Mucosa of descending colon (tissue), 1 donor: ENCODE data around the genes CEP290, KERA and LUM.

- PRO-cap = no peak
These were observed 61.3 kb downstream of the MYF5 start for GRCh38 chr12:80777623-80778763.

- PRO-cap = no peak
These were observed 2.6 kb downstream of the ACSS3 start for GRCh38 chr12:81080374-81080966.

- PRO-cap = no peak
These were observed 1.2 kb downstream of the TMTC2 start for GRCh38 chr12:82687977-82688156.

- PRO-cap = no peak
These were observed 127.4 kb downstream of the TMTC2 start for GRCh38 chr12:82813908-82814641.

DNA sequence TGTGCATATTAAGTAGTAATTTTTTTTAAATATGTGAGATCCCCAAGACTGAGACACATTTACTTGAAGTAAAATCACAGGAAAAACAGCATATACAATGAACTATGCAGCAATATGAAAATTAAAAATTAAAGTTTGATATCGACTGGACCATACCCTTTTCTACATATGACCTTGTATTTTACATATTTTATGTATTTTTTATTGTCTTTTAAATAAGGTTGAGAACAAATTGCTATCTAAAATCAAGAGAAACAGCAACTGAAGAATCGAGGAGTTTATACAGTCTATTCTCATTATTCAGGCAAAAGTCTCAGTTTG lies 49.9 kb downstream of the TSPAN19 start:
- PRO-cap = no peak

DNA sequence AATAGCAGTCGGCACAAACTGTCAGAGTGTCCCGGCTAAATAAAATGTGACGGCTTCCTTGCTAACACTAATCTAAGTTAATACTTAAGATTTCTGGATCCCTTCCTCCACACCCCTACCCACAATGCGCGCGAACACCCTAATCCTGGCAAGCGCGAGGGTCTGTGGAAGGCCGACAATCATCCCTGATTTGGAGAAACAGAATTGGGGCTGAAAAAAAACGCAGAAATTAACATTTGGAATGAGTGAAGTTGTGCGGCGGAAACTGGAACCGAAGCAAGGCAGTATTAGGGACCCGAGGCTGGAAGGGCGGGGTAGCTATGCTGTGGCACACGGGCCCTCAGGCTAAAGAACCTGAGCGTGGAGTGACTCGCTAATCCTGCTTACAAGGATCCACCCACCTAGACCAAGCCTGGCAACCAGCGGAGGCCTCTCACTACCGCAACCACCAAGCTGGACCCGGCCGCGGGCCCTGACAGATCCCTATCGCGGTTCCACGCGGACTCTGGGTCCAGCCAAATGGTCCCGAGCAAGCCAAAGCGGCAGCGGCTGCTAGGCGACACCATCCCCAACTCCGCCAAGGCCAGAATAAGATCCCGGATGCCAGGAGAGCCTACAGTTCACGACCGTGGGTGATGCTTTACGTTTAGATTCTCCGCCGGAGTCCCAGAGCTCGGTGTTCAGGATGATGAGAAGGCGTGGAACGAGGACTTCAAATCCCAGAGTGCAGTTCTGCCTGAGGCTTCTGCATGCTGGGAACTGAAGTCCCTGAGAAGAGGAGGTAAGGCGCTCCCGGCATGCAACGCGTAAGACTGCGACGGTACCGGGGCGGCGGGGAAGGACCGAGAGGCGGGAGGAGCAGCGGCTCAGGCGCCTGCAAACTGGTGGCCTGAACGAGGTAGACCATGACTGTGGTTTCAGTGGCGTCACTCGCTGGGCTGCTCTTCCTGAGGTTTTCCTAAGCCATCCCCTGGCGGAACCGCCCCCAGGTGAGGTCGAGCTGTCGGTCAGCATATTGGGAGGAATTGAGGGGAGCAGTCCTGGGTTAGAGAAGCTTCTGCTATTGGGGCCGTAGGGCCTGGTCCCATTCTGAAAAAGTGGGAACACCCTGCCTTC lies at the start of gene CEP290:
Gene CEP290, minus strand, starts transcription at position 590 of the 1,116 bp plus-strand sequence.
- PRO-cap = bidirectional peak, plus-strand start at position 809 of the sequence, minus-strand start at position 590 of the sequence

DNA sequence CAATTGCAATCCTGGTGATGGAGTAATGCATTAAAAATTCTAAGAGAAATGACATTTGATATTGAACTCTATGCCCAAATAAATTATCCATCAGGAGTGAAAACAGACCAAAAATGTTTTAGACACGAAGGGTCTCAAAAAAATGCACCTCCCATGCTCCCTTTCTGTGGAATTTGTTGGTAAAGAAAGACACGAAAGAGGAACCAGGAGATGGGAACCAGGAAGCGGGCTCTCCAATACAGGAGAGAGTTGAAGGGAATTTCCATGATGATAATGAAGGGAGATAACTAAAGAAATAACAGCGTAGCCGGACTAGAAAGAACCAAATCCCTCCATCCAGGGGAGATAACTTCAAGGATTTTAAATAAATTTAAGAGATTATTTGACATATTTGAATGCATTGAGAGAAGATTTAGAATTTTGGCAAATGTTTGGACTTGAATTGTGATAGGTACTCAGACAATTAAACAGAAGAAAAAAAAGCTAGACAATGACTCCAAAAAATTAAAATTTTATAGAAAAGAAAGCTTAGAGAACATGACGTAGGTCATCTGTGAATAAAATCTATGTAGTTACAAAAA lies 182.9 kb downstream of the DUSP6 start:
- PRO-cap = no peak

- PRO-cap = unidirectional peak, plus-strand start at chr12:89368537
These were observed 16.1 kb upstream of the DUSP6 start for GRCh38 chr12:89368455-89368807.

GRCh38 chr12:89373999-89374623 lies 21.8 kb upstream of the DUSP6 start:
- PRO-cap = no peak

DNA sequence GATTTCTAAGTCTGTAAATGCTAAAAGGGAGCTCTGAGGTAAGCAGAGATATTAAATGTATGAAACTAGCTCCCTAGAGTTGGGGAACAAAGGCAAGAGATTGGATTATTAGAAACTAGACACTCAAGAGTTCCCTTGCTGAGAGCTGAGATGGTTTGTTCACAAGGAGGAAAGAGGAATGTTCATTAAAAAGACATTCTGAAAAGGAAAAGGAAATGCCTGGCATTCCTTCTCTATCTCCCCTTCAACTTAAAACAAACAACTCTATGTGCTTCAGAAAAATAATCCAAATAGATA lies 73.7 kb downstream of the GALNT4 start:
- PRO-cap = no peak

- PRO-cap = no peak
These were observed 78.1 kb downstream of the ATP2B1 start for GRCh38 chr12:89630470-89630923.

- PRO-cap = no peak
These were observed 53.0 kb downstream of the ATP2B1 start for GRCh38 chr12:89655371-89656223.

DNA sequence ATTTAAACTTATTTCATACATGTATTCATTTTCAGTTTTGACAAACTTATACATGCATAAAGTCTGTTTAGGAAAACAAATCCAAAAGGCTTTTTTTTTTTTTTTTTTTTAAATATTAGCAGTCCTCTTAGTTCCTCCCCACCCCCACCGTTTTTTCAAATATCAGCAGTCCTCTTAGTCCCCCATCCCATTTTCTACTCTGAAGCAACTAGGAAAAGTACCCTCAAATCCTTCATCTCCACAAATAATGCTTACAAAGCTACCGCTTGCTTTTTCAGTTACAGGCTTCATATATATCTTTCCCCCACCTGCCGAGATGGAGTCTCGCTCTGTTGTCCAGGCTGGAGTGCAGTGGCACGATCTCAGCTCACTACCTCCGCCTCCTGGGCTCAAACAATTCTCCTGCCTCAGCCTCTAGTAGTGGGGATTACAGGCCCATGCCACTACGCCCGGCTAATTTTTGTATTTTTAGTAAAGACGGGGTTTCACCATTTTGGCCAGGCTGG lies 11.0 kb downstream of the ATP2B1 start:
- PRO-cap = no peak

DNA sequence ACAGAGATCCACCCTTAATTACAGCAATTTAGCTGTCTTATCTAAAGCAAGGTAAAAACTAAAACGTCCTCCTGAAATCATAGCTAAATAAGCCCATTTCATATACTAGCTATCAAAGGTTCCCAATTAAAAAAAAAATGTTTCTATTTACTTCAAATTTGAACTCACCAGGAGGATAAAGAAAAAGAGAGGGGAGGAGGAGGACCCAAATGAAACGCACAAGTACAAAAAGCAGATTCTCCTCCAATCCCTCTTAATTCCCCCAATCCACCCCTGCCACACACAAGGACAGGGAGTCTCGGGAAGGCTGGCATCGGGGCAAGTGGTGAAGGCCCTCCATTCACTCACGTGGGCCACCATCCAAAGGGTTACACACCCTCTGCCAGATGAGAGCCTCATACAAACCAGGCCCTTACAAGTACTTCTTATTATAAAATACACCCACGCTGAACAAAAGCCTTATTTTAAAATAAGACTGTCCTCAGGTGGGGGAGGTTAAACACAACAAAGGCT lies 1.7 kb downstream of the ATP2B1 start:
- PRO-cap = no peak

- PRO-cap = bidirectional peak, plus-strand start at chr12:89927718, minus-strand start at chr12:89927598
These were observed 218.9 kb upstream of the ATP2B1 start for GRCh38 chr12:89927501-89927946.

- PRO-cap = bidirectional peak, plus-strand start at chr12:89948224, minus-strand start at chr12:89948053
These were observed 239.3 kb upstream of the ATP2B1 start for GRCh38 chr12:89947678-89948515.

DNA sequence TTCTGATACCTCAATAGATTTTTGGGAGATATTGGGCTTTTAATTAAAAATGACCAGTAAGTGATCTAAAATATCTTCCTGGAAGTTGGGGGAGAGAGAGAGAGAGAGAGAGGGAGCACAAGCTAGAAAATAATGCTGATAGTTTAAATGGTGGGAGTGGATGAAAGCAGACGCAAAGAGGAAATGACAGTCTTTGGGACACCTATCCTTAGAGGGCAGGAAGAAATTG lies 399.7 kb upstream of the ATP2B1 start:
- PRO-cap = no peak

DNA sequence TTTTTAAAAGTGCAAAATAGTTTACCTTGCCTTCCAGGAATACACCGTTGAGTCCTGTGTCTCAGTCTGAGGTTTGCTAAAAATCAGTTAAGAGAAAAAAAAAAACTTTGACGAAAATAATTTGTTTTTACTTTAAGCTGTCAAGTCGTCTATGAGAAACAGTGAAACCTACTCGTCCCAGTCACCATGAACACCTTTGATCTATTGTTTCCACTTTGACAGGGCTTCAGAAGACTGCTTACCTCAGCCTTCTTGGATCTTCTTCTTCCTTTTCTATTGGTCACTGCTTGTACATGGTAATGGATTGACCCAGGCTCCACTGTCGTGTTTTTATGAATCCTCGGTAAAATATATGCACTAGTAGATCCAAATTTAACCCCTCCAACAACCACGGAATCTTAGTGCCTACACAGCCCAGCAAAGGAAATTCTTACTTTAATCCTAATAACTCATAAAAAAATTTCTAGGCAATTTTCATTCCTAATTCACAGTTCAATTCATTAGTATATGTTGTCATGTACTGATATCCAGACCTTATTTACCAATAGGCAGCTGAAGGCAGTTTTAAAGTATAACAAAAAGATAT lies at the start of gene KERA:
Gene KERA, minus strand, starts transcription at position 306 of the 586 bp plus-strand sequence.
- PRO-cap = no peak

DNA sequence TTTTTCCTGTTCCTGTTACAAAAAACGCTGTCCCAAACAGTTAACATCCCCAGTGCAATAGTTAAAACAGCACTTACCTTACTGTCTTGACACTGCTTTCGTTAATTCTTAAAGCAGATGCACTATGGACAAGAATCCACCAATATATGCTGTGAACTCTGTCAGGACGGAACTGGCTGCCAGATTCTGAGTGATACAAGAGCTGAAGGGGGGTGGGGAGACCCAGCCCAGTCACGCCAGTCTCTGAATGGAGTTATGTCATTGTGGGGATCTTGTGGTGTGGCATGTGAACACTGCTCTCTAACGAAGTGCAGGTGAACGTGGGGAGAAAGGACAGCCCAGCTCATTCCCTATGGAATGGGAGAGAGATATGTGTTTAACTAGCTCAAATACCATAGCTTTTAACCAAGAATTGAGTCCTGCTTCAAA lies at the start of gene LUM:
Gene LUM, minus strand, starts transcription at position 174 of the 429 bp plus-strand sequence.
- PRO-cap = bidirectional peak, plus-strand start at position 261 of the sequence, minus-strand start at position 174 of the sequence

DNA sequence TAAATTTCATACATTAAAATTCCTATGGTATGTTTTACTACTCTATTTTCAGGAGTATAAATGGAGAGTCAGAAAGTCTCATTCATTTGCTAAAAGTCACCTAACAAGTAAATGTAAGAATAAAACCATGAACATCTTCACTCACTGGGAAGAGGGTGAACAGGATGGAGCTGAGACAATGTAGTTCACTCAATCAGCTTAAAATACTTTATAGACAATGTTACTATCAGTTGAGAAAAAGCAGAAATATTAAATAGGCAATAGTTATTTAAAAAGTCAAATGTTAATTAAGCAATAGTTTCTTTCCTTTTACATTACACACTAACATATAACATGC lies 1.9 kb upstream of the LUM start:
- PRO-cap = no peak